ENCODE measurements around the gene C19orf38.

DNA sequence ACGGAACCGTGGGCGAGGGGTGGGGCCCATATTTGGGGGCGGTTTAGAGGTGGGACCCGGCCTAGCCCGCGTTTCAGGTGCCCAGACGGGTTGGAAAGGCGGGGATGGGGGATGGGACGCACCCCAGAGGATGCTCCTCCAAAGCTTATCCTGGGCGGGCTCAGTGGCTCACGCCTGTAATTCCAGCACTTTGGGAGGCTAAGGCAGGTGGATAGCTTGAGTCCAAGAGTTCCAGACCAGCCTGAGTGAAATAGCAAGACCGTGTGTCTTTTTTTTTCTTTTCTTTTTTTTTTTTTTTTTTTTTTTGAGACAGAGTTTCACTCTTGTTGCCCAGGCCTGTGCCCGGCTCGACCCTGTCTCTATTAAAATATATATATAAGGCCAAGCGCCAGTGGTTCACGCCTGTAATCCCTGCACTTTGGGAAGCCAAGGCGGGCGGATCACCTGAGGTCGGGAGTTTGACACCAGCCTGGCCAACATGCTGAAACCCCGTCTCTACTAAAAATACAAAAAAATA is 442 bp upstream of the ZNF562 start:
- PRO-cap: no peak

DNA sequence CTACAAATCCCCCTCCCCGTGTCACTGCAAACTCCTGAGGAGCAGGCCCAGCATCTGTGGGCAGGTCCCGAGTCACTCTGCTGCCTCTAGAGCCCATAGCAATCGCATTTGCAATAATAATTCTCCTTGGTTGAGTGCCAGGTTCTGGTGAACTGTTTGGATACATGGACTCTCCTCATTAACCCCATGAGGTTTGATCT is 910 bp downstream of the PIN1 start:
- PRO-cap: no peak

DNA sequence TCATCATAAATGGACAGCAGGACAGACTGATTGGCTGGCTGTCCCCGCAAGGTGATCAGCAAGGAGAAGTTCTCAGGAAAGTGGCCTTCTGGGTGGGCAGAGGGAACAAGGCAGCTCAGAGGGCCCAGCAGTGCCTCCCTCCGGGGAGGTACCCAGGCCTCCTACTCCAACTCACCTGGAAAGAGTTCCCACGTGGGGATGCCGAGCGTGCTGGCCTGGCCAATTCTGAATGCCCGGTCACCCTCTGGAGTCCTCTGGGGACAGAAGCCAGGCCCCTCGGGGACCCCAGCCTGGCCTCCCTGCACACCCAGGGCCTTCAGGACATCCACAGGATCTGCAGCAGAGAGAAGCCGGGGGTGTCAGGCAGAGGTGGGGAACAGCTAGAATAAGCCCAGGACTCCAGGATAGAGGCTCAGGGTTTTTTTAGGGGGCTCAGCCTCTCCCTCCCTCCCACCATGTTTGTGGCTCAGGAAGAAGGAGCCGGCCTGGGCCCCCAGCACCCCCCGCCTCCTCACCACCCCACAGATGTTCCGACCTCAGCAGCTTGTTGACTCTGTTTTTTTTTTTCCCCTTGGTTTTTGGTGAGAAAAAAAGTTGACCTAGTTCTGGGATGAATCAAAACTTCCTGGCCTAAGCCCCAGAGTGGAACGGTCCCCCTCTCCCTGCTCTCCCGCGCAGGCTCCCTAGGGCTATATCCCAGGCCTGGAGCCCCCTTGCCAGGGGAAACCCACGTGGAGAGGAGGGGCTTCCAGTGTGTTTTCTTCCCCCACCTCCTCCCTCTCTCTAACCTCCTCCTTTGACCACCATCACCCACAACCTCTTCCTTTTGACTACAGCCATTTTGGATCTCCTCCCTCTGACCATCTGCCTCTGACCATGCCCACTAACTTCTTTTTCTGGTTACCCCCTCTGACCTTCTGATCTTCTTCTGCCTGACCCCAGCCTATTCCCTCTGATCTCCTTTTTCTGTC is 4.1 kb downstream of the COL5A3 start:
- PRO-cap: no peak

DNA sequence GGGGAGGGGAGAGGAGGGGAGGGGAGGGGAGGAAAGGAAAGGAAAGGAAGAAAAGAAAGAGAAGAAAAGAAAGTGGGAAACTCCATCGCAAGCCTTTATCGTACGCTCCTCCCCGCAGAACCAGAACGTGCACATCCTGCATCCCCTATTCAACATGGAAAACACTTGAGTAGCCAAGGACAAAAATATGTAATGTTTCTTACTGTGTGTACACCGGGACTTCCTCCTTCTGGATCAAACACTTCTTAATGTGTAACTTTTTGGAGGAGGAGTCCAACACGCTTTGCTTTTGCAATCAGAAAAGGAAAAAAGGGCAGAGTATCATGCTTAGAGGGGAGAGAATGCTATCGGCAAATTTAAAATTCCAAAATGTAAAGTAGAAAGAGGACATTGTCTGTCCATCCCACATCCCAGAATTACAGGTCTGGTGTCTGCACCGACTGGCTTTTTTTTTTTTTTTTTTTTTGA is 7.8 kb upstream of the SHFL start:
- PRO-cap: no peak

GRCh38 chr19:10114959-10115645 is 3.6 kb downstream of the P2RY11 start:
- PRO-cap: no peak

GRCh38 chr19:10118722-10119367 is 854 bp downstream of the EIF3G start:
- PRO-cap: no peak

GRCh38 chr19:10250052-10250486 is 1.9 kb upstream of the MRPL4 start:
- PRO-cap: no peak

GRCh38 chr19:10294048-10294607 is 4.4 kb downstream of the ICAM5 start:
- PRO-cap: no peak

- PRO-cap: unidirectional peak, minus-strand start at chr19:10334854
These were observed 1.3 kb upstream of the RAVER1 start for GRCh38 chr19:10334397-10335278.

GRCh38 chr19:10478321-10479585 is 24.4 kb downstream of the KEAP1 start:
- PRO-cap: no peak

DNA sequence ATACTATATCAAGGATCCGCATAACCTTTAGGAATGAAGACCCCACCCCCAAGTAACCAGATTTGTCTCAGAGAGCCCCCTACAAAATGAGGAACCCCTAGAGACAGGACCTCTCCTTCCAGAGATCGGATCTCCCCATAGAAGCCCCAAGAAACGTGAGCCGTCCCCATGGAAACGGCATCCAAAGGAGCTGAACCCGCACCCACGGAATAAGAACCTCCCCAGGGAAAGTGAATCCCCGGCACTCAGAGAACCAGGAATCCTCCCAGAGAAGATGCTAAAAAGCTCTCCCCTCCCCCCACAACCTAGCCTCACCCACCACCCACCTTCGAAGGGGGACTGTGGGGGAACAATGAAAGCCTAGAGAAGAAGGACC is 763 bp downstream of the CDKN2D start:
- PRO-cap: no peak

GRCh38 chr19:10655681-10656230 is 1.6 kb downstream of the ILF3 start:
- PRO-cap: no peak

GRCh38 chr19:10682493-10683058 is 18.7 kb upstream of the QTRT1 start:
- PRO-cap: no peak

- PRO-cap: no peak
These were observed 43.8 kb downstream of the DNM2 start for GRCh38 chr19:10761544-10762219.

DNA sequence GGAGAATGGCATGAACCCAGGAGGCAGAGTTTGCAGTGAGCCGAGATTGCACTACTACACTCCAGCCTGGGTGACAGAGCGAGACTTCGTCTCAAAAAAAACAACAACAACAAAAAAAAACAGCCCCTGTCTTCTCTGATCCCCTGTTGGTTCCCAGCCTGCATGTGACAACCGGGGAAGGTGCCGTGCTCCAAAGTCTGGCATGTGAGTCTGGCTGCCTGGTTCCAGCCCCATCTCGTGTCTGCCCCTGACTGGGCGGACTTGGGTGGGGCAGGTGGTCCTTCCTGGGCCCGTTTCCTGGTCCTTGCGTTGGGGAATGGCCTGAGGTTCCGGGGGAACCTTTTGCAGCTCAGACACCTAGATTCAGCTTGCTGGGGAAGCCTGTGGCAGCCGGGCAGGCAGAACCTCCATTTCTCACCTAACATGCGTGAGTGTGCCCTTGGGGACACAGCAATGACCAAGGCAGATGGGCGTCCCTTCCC is 50.5 kb downstream of the DNM2 start:
- PRO-cap: no peak

DNA sequence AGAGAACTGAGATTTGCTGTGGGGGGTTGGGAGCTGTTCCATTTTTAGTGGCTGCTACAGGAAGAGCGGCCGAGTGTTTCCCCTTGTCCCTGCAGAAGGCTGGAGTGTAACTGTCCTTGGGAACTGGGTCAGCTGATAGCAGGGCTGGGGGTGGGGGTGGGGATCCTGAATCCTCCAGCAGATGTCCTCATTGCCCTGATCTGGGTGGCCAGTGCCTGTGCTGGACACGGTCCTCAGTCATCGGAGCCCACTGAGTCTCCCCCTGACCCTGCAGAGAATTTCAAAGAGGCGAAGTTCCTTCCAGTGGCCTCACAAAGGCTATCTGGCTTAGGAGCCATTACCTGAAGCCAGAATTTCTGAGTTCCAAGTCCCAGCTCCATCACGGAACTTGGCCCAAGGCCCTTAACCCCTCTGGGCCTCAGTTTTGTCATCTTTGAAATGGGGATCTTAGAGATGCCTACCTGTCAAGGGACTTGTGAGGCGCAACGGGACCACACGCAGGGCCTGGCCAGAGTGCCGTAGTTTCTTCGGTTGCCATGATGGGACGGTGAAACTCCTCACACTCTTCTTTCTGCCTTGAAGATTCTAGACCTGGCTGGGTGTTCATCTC is 51.8 kb downstream of the DNM2 start:
- PRO-cap: no peak

- PRO-cap: no peak
These were observed 53.1 kb downstream of the TMED1 start for GRCh38 chr19:10782961-10783277.

DNA sequence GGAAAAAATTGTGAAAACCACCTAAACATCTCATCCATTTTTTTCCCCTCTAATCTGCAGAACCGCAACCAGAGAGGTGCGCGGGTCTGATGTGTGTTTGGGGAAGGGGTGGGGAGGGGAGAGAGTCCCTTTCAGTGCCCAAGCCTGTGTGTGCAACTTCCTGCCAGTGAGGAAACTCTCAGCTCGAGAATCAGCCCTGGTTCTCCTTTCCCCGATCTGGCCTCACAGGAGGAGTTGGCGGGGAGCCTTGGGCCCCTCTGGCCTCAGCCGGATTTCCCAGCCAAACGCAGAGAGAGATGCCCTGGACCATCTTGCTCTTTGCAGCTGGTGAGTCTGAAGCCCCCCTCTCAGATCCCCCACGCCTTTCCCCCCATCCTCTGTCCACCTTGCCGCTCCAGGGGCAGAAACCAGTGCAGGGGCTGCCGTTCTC is at the start of gene C19orf38:
C19orf38 (plus strand) TSS at position 203 of the 430 bp plus-strand sequence.
- PRO-cap: no peak

DNA sequence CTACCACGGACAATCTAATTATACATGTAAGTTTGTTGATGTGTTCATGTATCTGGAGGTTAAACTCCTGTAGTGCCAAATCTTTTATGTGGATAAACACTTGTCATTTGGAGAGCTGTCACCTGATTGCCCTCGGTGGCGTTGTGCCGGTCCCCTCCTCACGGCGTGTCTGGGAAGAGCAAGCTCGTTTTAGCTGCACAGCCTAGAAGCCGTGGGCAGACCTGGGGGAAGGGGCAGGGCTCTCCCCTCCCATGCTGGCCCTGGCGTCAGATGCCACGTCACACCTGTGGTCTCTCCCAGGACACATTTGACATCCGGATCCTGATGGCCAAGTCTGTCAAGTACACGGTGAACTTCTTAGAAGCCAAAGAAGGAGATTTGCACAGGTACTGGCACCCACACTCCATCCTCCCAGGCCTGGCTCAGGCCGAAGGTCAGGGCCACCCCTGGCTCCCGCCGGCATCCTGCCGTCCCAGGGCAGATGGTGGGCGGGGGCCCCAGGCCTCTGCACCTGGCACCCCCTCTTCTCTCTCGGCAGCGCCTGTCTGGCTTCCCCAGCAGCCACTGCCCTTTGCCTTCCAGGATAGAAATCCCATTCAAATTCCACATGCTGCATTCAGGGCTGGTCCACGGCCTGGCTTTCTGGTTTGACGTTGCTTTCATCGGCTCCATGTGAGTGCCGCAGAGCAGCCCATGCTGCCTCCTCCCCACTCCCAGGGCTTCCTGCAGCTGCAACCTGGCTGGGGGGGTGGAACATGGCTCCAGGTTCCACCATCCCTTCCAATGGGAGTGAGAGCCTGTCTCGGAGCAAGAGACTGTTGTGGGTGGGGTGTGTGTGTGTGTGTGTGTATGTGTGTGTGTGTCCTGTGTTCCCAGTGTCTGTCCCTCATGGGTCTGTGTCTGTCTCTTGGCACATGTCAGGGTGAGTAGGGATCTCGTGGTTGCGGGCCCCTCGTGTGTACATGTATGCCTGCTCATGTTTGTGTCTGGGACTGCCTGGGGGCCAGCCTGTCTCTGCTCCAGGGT is 8.8 kb downstream of the YIPF2 start:
- PRO-cap: no peak

DNA sequence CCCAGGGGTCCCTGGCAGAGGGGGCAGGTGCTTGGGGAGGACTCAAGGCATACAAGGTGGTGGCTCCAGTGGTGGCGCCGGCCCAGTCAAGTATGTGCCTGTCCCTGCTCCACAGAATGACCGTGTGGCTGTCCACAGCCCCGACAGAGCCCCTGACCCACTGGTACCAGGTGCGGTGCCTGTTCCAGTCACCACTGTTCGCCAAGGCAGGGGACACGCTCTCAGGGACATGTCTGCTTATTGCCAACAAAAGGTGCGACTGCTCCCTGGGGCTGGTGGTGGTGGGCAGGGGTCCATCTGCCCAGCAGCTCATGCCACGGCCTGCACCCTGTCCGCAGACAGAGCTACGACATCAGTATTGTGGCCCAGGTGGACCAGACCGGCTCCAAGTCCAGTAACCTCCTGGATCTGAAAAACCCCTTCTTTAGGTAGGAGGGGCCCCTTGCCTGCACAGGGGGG is 8.1 kb downstream of the YIPF2 start:
- PRO-cap: no peak

All from mesenteric fat pad (tissue), 1 donor.